ENCODE measurements around the genes ARHGEF6, SPANXC and MAGEA11.

DNA sequence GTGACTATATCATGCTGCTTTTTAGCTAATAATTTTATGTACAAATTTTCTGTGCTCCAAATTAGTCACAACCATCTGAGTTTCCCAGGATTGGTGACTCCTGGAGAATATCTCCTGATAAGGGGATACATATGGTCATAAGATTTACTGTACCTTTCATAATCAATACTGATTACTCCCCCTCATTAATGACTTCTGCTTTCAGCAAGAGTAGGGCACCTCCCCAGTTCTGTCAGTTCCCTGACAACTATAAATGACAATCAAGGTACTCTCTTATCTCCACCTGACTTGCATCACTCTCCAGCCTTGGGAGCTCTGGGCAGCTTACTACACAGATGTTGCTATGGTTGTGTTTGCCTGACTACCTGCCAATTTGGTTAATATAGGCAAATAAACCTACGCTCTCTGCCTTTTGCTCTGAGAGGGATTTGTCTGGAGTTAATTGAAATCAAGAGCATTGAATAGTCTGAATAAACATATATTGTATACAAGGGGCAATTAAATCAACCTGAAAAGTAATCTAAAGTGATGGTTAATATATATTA is 22.7 kb upstream of the MAP7D3 start:
- PRO-cap, result no peak

- PRO-cap, result no peak
Observed at GRCh38 chrX:136586354-136586512, 54.2 kb downstream of the VGLL1 start.

DNA sequence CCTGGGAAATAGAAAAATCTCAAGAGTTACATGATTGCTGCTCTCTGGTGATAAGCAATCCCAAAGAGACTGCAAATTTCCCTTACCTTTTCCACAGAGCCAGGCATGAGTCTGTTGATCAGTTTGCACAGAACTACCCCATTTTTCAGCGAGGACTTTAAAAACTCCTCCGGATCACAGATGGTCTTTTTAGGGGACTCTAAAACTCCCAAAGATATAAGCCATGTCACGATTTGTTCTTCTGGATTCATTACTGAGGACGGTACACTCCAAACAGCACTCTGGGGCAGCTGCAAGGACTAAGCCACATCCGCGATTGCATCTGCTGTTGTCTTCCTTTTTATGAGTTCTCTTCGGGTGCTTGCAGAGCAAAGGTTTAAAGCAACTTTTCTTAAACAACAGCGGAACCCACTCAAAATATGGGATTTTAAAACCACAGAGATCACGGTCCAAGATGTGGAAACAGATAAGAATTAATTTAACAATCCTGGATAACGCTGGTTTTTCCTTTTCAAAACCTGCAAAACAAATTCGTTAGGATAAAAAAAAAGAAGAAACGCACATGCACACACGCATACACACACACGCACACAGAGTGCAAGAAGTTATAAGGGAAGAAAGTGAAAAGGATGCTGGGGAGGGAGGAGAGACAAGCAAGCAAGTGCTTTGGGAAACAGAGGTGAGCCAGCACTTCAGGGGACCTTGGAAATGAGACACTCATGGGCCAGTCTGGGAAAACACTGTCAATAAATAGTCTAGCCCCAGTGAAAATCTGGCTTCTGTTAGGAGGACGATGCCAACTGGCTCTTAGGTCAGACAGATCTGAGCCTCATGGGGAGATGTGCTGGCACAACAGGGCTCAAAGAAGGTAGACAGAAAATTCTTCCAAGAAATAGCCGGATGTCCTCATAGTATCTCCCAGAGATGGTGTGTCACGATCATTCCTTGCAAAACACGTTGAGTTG is at the start of gene ARHGEF6:
ARHGEF6 (minus strand) TSS at position 301 of the 965 bp plus-strand sequence.
- PRO-cap, result bidirectional peak, plus-strand start at position 345 of the sequence, minus-strand start at position 301 of the sequence

- PRO-cap, result no peak
Observed at GRCh38 chrX:136873219-136874129, 7.1 kb downstream of the RBMX start.

DNA sequence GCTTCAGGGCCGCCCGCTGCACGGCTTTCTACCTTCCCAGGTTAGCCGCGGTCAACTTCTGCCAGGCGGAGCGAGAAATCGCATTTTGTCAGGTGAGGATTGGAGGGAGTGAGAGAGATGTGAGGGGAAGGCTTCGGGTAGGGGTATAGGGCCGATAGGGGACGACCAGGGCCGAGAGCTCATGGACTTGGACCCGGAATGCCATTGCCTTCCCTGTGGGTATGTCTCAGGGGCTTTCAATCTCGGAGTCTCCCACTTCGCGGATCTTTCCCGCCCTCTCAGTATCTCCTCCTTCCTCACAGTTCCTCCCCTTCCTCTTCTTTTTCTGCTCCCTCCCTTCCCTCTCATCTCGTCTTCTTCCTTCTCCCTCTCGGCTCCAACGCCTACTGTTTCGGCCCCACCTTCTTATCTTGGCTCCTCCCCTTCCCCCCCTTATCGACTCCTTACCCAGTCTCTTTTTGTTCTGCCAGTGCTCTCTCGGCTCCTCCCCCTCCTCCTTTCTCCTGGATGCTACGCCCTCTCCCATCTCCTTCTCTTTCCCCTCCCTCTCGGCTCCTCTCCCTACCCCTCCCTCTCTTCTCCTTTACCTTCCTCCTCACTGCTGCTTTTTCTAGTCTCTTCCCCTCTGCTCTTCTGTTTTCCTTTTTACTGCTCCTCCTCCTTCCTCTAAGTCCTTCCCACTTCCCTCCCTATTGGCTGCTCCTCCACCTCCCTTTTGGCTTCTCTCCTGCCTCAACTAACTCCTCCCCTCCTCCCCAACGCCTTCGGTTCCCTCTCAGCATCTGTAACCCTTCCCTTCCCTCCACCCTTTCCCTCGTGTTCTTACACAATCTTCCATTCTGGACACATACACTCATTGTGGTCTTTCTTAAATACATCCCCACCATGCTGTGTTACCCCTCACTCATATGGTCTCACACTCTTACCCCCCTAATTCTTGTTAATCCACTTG is 29.4 kb upstream of the RBMX start:
- PRO-cap, result unidirectional peak, minus-strand start at position 223 of the sequence; unidirectional peak, minus-strand start at position 388 of the sequence

DNA sequence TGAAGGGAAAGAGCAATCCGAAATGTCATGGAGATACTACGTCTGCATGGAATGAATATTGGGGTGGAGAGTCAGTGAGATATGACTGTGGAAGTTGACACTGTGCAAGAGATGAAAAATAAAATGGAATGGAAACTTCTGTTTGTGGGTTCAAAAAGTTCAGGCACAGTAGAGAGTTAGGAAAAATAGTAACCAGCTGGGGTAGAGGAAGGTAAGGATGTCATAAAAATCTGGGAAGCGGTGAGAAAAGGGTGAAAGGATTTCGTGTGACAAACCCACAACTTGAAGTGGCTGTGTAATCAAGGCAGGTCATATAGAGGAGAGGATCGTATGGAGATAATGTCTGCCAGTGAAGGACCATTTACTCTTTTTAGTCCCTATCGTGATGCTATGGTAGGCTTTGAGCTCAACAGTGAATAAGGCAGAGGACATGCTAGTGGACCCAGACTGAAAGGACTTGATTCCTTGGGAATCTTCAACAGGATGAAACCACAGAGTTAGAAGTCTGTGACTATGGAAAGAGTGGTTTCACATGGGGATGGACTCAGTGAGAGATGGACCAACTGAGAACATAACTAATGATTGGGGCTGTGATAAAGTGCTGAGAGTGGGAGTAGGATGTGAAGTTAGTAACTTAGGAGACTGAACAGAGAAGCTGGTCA is 74.5 kb downstream of the GPR101 start:
- PRO-cap, result no peak

- PRO-cap, result unidirectional peak, minus-strand start at chrX:137052352
Observed at GRCh38 chrX:137052144-137052510, 18.3 kb upstream of the GPR101 start.

DNA sequence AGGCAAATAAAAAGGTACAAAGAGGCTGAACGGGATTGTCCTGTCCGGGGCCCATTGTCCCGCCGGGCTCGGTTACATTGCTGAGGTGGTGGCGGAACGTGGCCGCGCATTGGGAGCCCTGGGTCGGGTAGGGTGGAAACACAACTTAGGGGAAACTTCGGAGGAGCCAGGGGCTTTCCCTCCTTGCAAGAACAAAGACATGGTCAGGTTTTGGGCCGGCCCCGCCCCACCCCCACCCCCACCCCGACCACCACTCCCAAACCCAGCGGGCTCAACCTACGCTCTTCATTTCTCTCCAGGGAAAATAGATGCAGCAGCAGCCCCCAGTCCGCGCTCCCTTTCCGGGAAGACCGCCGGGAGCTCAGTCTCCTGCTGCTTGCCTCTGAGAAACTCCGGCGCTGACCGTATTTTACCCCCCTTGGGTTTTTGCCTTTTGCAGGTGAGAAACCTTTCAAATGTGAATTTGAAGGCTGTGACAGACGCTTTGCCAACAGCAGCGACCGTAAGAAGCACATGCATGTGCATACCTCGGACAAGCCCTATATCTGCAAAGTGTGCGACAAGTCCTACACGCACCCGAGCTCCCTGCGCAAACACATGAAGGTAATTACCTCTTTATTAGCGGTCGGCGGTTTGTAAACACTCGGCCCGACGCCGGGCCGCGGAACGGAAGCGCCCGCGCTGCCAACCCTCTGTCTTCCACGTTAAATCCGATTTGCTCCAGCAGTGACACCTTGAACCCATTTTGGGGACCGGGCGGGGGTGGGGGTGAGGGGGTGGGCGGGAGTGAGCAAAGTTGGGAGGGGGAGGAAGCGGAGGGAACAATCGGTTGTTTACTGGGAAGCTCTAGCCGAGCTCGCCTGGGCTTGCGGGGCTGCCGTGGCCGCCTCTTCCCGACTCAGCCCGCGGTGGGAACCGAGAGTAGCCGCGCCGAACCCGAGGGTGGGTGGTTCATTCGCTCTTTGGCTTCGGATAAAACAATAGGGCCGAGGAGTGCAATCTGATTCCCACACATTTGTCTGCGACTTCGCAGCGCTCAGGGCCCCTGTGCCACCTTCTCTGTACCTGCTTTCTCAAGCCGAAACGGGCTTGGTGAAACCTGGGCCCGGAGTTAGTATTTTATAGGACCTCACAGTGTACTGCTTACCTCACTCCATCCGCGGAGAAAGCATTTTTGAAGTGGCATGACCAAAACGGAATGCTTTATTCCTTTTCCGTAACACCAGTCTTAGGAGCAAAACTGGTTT is 3.0 kb downstream of the ZIC3 start:
- PRO-cap, result no peak

DNA sequence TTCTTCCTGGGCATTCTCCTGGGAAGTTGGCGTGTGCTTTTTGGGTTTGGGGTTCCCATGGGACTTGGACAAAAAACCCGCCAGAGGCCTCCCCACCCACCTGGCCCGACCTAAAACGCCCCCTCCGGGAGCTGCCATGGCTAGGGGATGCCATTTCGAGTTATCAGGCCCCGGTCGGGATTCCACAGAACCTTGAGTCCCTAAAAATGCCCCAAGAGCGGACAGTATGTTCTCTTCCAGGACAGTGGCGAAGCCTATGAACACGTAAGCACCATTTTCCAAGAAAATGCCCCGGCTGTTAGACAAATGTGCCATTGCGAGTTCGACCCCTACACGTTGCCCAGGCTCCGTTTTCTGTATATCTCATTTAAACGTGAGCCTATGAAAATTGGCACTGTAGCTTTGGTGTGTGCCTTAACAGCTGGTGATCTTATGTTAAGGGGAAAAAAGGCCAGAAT is 9.0 kb downstream of the ZIC3 start:
- PRO-cap, result no peak

GRCh38 chrX:138778441-138778749 is 66.9 kb upstream of the FGF13 start:
- PRO-cap, result no peak

DNA sequence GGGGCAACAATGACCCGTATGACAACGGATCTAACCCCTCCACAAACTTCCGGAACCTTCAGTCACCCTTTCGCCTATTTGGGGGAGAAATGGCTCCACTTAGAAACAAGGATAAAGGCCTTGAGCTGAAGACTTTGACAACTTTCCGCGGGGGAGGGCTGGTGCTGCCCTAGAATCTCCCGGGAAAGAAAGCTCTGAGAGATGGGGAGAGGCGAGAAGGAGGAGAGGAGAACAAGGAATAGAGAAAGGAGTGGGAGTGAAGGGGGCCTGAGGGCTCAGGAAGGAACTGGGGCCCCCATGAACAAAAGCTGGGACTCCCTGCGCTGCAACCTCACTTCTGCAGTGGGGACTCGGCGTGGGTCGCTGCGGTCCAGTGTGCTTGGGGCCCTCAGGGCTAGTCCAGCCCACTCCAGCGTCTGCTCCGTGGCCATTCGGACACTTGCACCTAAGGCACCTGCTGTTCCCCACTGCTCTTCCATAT is 328.0 kb upstream of the F9 start:
- PRO-cap, result no peak

DNA sequence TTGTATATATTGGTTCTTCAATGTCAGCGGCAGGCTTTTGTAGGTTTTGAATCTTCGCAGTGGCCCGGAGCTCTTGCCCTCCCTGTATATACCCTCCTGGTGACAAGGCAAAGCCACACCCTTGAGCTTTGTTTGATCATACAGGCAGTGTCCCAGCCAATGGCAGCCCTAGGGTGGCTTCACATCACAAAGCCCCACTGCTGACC is at the start of gene SPANXC:
SPANXC (minus strand) TSS at position 61 of the 206 bp plus-strand sequence.
- PRO-cap, result no peak

DNA sequence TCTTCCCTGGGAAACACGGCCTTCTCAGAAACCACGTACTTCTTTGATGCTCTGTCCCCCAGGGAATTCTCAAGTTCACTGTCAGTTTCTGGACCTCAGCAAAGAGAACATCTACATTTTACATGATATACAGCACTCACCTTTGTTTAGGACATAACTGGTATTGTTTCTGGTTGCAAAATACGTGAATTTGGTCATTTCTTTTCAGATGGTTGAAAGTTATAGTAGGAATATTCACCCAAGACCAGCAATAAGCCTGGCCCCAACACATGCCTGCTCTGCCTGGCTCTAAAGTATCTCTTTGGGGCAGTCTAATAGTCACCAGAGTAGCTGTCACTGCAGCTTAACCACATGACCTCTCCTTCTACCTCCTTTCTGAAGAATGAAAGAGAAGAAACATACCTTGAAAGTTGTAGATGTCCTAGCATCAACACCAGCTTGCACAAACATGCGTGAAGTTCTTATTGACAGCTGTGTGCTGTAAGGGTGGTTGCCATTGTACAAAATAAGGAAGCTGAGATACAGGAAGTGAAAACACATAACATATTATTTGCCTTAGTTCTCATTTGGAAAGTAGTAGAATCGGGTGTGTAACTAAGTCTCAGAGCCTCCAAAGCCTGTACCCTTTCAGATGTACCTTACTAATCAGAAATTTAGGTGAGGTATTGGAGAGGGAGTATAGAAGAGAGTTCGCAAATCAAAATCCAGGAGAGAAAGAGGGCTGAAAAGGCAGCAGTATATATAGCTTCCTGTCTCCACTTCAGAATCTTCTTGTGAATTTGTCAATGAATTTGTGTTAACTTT is 48.2 kb upstream of the SPANXN4 start:
- PRO-cap, result unidirectional peak, plus-strand start at position 558 of the sequence

DNA sequence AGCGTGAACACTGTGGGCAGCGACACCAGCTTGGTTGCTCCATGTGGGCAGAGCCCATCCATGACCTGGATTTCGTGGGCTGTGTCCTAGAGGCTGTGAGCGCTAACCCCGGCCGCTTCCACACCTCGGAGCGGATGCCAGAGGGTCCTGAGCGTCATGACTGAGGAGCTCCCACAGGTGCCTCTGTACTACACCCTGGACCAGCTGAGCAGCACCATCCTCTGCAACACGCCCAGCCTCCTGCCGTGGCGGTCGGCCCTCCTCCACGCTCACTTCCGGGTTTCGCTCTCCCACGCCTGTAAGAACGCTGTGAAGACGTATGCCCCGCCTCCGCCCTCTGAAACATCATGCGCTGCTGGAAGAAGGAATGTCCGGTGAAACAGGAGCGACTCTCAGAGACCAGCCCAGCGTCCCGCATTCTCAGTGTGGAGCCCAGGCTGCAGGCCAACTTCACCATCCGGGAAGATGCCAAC is 186.3 kb upstream of the SLITRK2 start:
- PRO-cap, result no peak

GRCh38 chrX:148310315-148310787 is 190.1 kb upstream of the AFF2 start:
- PRO-cap, result bidirectional peak, plus-strand start at chrX:148310634, minus-strand start at chrX:148310466

GRCh38 chrX:148500345-148500449 is 220 bp upstream of the AFF2 start:
- PRO-cap, result no peak

GRCh38 chrX:149503266-149503991 is 1.7 kb downstream of the IDS start:
- PRO-cap, result bidirectional peak, plus-strand start at chrX:149503770, minus-strand start at chrX:149503582

DNA sequence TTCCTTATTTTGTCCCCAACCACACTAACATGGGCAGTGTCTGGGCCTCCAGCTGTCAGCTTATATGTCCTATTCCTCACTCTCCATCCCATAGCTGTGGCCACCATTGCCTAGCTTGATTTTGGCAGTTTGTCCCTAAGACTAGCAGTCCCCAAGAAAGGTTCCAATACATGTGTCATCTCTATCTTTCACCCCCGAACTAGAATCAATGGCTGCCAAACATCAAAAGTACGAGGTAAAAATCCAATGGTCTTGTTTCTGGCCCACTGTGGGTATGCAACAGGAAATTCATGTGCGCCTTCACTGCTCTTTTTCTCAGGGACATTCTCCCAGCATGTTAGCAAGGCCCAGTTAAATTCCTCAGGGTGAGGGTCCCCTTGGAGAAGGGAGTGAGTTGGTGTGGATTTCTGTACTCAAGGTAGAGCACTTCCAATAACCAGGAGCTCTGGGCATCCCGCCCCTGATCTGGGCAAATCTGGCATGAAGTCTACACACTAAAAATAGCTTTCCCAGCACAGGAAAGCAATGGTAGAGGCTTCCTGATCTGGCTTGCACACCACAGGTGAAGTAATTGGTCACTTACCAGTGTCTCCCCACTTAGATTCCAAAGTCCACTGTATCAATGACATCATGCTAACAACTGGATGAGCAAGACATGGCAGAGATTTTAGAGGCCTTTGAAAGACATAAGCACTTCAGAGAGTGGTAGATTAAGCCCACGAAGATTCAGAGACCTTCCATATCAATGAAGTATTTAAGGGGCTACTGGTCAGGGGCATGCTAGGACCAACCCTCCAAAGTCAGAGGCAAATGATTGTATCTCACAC is 17.7 kb upstream of the IDS start:
- PRO-cap, result no peak

DNA sequence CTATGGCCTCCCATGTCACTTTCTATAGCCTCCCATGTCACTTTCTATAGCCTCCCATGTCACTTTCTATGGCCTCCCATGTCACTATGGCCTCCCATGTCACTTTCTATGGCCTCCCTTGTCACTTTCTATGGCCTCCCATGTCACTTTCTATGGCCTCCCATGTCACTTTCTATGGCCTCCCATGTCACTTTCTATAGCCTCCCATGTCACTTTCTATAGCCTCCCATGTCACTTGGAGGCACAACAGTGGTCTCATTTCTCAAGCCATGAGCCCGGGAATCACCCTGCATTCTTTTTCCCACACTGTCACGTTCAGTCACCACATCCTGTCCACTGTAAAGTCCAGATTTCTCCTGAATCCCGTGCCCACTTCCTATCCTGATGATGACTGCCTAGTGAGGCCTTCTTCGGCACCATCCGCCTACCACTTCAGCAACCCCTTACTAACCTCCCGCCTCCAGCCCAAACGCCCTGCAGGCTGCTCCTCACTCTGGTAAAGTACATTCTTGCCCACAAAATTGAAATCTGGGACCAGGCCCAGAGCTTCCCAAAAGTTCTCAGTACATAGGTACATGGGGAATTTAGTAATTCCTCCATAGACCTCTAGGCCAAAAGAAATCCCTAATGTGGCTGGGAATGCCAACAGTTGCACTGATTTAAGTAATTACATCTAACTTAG is 10.4 kb upstream of the HSFX2 start:
- PRO-cap, result no peak

- PRO-cap, result no peak
Observed at GRCh38 chrX:149711809-149712239, at the start of gene MAGEA11. TSS of gene MAGEA11 (plus strand) at chrX:149712060.